Glomerular endothelial cell (primary cell): ENCODE data around the genes PPP3R2, SMC2 and OR13F1.

DNA sequence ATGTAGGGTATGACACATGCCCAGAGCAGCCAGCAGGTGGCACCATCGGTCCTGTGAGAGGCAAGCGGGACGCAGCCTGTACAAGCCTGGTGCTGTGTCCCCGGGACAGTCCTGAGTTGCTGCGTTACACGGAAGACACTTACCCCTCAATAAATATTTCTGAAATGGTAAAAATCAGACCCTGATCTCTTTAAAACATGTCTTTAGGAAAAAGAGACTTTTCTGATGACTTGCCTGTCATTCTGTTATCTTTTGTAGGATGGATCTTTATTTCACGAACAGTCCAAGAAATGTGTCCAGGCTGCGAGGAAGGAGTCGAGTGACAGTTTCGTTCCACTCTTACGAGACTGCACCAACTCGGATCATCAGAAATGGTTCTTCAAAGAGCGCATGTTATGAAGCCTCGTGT, 41.2 kb downstream of the GALNT12 start:
- RAMPAGE, long total RNA, result no peak

DNA sequence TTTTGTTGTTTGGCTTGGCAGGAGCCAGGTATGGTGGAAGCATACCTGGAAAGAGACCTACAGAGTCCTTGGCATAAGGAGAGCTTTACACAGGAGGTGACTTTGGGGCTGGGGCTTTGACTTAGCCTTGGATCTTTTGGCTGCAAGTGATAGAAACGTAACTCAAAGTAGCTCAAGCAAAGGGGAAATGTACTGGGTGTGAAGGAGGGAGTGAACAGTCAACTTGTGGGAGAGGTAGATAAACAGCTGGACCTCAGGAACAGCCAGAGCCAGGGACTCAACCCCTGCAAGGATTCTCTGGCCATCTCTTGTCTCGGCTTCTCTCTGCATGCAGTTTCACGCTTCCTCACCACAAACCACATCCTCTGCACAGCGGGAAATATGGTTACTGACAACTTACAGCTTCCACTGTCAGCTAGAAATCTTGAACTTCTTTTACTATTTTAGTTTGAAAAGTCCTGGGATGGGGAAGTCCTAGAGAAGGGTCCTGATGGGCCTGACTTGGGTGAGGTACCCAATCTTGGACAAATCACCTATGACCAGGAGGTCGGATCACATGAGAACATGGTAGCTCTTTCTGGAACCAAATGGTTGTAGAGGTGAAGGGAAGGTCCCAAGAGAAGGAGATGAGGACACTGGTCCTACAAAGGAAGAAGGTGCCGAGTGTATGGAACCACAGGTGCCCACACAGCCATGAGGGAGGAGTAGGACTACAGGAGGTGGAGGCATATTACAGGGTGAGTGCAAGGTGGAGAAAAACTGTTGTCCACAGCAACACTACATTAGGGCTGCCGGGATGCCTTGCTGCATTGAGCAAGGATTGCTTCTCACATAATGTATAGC, 46.9 kb upstream of the TGFBR1 start:
- RAMPAGE, long total RNA, result no peak

GRCh38 chr9:99721339-99721638, 100.4 kb upstream of the NR4A3 start:
- RAMPAGE, long total RNA, result no peak

DNA sequence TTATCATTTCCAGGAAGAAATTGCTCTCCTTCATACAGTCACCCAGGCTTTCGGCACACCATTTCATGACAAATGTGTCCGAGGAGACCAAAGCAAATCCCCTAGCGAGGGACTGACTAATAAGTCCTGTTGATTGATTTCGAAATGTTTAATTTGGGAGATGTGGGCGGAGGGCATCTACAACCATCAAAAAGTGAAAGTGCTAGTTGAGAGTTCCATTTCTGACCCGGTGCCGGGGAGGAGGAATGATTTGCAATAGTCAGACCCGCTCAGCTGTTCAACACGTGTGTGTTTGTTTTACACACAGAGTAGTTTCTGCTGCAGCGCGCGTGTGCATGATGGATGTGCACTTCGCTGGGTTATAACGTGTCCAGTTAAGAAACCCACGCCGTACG, 908 bp upstream of the NR4A3 start:
- RAMPAGE, long total RNA, result no peak

DNA sequence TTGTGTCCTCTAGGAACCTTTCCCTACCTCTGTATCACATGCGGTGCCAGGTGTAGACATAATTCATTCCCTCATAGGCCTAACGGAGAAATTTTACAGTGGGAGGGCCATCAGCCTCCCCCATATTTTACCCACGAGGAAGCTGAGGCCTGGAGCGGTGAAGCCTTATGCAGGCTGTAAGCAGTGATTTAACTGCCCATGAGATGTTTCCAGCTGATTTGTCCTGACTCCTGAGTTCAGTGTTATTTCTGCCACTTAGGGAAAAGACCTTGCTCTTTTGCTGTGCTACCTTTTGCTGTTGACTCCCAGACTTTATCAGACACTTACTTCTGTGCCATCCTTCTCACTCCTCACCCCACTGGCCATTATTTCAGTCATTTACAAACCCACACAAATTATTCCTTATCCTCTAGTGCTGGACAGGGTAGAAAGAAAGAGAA, 8.1 kb downstream of the NR4A3 start:
- RAMPAGE, long total RNA, result no peak

DNA sequence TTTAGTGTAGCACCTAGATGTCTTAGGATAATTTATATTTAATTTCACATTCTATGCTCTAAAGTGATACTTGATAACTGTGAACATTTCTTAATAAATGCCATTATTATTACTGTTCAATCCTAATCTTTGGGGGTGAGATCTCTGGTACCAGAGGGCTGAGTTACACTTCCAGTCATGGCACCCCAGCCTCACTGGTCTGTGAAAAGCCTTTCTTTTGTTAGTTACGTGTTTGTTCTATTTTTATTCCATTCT, 19.1 kb downstream of the MSANTD3 start:
- RAMPAGE, long total RNA, result no peak

- RAMPAGE, long total RNA, result no peak
These were observed 1.1 kb downstream of the TMEFF1 start for GRCh38 chr9:100473880-100474653.

DNA sequence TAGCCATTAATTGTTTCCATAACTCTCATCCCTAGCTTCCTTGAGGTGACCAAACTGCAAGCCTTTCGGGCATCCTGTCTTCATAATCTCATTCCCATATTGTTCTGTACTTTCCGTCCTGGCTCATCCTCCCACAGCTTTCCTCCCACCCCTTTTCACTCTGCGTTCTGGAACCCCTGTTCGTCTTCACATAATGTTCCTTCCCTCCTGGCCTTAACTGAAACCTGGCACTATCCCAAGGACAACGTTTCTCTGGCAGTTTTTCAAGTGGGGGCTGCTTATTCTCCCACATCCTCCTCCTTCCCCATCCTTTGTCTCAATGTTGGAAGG, 1.4 kb downstream of the ZNF189 start:
- RAMPAGE, long total RNA, result no peak

- RAMPAGE, long total RNA, result no peak
These were observed 10.1 kb downstream of the ZNF189 start for GRCh38 chr9:101408747-101409159.

GRCh38 chr9:101409160-101410045, 10.8 kb downstream of the ZNF189 start:
- RAMPAGE, long total RNA, result no peak

DNA sequence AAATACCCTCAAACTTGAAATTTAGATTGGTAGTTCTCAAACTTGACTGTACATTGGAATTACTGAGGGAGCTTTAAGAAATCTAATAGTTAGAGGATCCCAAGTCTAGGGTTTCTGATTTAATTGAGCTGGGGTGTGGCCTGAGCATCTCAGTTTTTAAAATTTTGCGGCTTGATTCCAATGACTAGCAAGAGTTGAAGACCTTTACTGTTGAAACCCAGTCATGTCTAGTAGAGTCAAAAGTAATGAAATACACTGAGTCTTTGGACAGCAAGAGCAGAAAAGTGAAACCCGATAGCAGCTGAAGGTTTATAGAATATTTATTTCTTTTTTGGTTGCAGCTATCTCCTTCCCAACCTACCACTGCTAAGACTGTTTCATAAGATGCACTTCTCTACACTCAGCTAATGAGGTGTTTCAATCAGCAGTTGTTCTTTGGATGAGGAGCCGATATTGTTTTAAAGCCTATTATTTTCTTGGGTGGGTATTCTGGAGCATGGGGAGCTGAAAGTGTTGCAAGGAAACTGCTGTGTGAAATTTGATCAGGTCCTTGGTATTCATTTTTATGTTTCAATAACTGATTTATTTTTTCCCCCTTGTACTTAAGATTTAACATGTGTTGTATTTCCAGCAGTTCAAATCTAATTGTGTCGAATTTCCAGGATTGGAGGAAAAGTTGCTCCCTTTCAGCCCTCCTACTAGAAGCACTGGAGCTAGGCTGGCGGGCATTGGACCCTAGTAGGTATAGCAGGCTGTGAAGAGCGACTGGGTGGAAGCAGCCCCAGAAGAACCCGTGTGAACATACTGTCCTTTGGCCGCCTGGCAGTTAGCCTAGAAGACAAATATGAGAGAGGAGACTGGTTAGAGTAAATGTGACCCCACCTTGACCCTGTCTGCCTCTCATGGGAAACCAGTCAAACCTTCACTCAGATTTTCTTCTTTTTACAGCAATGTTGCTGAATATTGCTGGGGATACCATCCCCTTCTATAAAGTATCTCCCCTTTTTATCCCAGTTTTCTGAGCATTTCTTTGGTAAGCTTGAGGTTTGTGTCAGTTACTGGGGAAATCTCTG, 14.2 kb downstream of the ALDOB start:
- RAMPAGE, long total RNA, result no peak

DNA sequence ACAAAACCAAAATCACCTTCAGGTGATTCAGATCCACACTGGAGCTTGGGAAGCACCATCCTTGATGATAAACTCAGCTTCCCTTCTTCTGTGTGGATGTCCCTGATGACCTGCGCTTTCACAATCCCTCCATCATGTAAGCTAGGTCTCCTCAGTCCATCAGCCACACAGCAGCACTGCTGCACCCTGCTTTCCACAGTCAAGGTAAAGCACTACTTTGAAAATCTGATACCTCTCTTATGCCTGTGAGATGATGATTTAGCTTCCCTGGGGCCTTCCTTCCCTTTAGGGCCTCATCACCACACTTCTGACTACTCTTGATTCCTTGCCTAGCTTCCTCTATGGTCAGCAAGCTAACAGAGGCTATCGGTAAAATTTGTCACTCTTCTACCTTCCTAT, 12.7 kb downstream of the ALDOB start:
- RAMPAGE, long total RNA, result no peak

- RAMPAGE, long total RNA, result no peak
These were observed 3.5 kb downstream of the ALDOB start for GRCh38 chr9:101431910-101432717.

- RAMPAGE, long total RNA, result no peak
These were observed 7.5 kb downstream of the PGAP4 start for GRCh38 chr9:101479270-101480086.

GRCh38 chr9:101551993-101552880, 18.6 kb downstream of the RNF20 start:
- RAMPAGE, long total RNA, result no peak

DNA sequence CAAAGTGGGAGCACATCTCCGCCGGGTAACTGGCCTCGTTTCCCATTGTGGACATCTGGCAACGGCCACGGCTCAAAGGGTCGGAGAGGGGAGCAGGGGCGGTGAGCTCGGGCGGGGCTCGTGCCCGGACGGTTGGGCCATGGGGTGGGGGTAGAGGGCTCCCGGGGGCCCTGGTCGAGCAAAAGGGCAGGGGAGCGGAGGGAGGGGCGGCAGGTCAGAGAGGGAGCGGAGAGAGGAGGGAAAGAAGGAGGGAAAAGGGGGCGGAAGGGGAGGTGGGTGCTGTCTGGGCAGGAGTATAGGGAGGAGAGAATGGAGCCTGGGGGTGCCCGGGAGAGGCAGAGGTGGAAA, at the start of gene PPP3R2:
TSS of gene PPP3R2 (minus strand) at position 94 of the 348 bp plus-strand sequence.
- RAMPAGE, long total RNA, result no peak

- RAMPAGE, long total RNA, result no peak
These were observed 15.0 kb downstream of the GRIN3A start for GRCh38 chr9:101723426-101723792.

GRCh38 chr9:104094200-104094863, at the start of gene SMC2:
TSS of gene SMC2 (plus strand) at chr9:104094309.
- RAMPAGE, long total RNA, result start-site peak on the plus strand at chr9:104094252-104094362, 38 and 23 reads in 2 replicates

GRCh38 chr9:104101778-104102322, 7.7 kb downstream of the SMC2 start:
- RAMPAGE, long total RNA, result no peak

GRCh38 chr9:104503914-104504343, at the start of gene OR13F1:
TSS of gene OR13F1 (plus strand) at chr9:104504263.
- RAMPAGE, long total RNA, result no peak